Colonic mucosa (tissue), 1 donor: ENCODE results near the genes AATF, ACACA and SOCS7.

- PRO-cap, result no peak
These were observed 7.1 kb downstream of the MRM1 start for GRCh38 chr17:36608323-36609093.

GRCh38 chr17:36727654-36728274, 126.4 kb downstream of the MRM1 start:
- PRO-cap, result no peak

DNA sequence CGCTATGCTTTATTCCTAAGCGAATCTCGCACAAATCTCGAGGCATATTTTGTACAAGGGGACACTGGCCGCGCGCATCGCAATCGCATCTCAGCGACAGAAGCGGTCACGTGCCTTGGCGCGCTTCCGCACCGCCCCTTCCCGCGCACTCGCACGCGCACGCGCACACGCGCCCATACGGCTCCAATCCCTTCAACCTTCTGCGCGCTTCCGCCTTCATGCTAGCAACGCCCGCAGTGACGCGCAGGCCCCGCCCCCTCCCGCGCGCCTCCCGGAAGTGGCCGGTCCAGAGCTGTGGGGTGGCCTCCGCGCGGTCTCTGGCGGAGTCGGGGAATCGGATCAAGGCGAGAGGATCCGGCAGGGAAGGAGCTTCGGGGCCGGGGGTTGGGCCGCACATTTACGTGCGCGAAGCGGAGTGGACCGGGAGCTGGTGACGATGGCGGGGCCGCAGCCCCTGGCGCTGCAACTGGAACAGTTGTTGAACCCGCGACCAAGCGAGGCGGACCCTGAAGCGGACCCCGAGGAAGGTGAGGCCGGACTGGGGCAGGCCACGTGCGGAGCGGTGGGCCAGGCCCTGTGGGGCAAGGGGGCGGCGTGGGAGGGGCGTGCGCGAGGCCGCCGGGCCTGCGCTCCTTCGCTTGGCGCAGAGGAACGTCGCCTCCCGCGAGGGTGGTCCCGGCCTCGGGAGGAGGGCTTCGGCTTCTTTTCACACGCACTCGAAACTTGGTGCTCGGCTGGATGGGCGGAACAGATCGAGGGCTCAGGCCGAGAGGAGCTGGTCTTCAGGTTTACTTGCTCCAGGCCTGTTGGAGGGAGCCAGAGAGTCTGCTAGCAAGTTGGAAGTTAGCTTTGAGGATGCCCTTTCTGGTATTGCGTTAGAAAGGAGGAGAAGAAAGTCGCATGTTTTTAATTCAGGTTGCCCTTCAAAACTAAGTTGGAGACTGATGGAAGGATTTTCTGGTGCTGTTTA, at the start of gene AATF:
Gene AATF, plus strand, starts transcription at position 265 of the 970 bp plus-strand sequence.
- PRO-cap, result bidirectional peak, plus-strand start at position 284 of the sequence, minus-strand start at position 92 of the sequence

DNA sequence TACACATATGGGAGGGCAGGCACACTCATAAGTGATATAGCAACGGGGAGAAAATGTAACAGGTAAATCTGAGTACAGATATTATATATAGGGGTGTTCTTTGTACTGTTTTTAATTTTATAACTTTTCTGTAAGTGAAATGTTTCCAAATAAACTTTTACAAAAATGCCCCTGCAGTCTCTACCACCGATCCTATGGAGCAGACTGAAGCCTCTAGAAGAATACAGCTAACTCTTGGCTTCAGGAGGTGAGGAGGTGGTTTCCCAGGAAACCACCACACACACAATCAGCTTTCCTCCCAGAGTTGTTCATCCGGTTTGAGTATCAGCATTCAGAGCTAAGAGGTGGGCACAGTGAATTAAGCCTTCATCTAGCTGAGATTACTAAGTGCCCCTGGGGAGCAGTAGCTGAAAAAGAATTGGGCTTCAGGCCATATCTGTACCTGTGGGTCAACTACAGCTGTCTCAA, 139.6 kb downstream of the AATF start:
- PRO-cap, result no peak

GRCh38 chr17:37146783-37147288, 198.1 kb downstream of the AATF start:
- PRO-cap, result no peak

DNA sequence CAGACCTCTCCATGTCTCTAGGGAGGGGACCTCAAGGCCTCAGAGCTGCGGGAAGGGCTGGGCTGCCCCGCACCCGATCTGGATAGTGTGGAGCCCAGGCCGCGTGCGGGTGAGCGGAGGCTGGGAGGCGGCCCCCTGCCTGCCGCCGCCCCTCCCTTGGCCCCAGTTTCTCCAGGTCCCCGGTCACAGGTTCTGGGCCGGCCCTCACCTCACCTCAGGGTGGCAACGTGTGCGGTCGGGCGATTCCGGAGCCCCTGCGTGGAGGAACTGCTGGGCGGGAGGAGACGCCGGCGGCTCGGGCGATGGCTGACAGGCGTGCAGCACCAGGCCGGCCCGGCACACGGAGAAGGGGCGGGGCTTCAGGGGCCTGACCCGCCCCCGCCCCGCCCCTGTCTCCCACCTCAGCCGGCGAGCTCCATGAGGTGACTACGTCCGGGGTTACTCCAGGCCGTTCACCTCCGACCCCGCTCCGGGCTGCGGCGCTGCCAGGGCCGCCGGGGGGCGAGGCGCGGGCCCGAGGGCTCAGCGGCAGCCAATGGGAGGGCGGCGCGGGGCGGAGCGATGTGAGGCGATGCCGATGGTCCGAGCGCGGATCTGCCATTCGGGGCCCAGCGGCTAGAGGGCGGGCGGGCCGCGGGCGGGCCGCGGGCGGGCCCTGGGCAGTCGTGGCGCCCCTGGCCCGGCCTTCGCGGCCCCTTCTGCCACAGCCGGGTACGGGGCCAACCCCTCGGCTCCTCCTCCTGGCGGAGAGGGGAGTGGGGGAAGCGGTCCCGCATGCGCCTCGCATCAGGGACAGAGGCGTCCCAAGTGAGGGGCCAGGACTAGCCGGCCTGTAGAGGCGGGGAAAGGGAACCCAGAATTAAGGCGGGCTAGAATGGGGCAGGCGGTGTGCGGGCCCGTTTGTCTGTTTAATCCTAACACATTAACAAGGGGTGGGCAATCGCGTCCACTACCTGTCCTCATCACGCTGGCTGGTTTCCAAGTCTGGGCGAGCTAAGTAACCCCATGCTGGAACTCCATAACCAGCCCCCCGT, 16.7 kb upstream of the C17orf78 start:
- PRO-cap, result bidirectional peak, plus-strand start at position 789 of the sequence, minus-strand start at position 342 of the sequence; unidirectional peak, minus-strand start at position 948 of the sequence

- PRO-cap, result unidirectional peak, plus-strand start at chr17:37406446; bidirectional peak, plus-strand start at chr17:37406890, minus-strand start at chr17:37406820; bidirectional peak, plus-strand start at chr17:37407224, minus-strand start at chr17:37407140
These were observed at the start of gene ACACA for GRCh38 chr17:37406028-37407350. ACACA (minus strand) TSS chr17:37406836.

DNA sequence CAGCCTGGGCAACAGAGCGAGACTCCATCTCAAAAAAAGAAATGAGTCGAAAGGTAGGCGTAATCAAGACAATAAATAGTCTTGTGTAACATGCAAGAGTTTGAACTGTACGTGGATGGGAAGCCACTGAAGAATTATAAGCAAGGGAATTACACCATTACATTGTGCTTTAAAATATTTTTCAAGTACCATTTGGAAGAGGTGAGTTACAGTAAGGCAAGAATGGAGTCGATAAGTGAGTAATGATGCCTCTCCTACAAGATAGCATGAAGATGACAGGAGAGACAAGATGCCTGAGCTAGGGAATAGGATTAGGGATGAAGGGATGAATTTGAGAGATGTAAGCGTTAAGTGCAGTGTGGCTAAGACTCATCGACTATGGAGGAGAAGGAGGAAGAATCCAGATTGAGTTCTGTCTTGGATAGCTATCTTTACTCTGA, 33.5 kb upstream of the DUSP14 start:
- PRO-cap, result no peak

GRCh38 chr17:37552763-37553982, 56.0 kb downstream of the SYNRG start:
- PRO-cap, result no peak

- PRO-cap, result bidirectional peak, plus-strand start at chr17:37708456, minus-strand start at chr17:37708378
These were observed 36.7 kb downstream of the HNF1B start for GRCh38 chr17:37708022-37708630.

GRCh38 chr17:37742698-37743393, 2.0 kb downstream of the HNF1B start:
- PRO-cap, result bidirectional peak, plus-strand start at chr17:37743053, minus-strand start at chr17:37742907

DNA sequence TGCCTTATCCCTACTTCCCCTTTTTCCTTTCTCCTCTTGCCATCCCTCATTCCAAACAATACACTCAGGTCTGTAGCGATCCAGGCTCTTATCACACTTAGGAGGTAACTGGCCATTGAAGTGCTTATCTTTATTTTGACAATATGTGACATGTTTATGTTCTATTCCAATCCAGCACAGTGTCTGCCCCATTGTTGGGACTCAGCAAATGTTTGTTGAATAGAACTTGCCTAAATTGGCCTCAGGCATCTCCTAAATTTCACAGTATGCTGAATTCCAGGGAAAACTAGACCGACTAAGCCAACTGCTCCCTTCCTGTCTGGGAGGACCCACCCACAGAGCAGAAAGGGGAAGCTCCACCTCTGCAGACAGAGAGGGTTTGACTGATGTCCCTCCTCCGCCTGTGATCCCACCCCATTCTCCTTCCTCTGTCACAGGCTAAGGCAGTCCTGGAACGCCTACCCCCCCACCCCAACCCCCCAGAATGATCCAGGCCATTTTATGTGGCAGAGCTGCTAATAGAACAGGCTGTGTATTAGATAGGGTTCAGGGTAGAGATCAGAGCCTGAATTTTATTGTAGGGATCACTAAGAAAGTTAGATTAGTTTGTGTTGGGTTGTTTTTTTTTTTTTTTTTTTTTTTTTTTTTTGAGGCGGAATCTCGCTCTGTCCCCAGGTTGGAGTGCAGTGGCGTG, 19.8 kb upstream of the MRPL45 start:
- PRO-cap, result no peak

- PRO-cap, result no peak
These were observed 658 bp downstream of the MRPL45 start for GRCh38 chr17:38297500-38298151.

- PRO-cap, result bidirectional peak, plus-strand start at chr17:38352065, minus-strand start at chr17:38351657
These were observed at the start of gene SOCS7 for GRCh38 chr17:38351348-38352559. SOCS7 (plus strand) TSS chr17:38351844.

- PRO-cap, result no peak
These were observed 13.4 kb upstream of the ARHGAP23 start for GRCh38 chr17:38414744-38415314.

- PRO-cap, result no peak
These were observed 9.3 kb upstream of the ARHGAP23 start for GRCh38 chr17:38418669-38419561.

GRCh38 chr17:38434262-38434644, 6.0 kb downstream of the ARHGAP23 start:
- PRO-cap, result no peak

DNA sequence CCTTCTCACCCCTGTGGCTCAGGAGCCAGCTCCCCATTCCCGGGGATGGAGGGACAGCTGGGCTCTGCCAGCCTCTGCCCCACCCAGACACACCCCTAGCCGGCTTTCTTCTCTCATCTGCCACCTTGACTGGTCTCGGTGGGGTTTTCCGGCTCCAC, 37.3 kb downstream of the ARHGAP23 start:
- PRO-cap, result no peak

DNA sequence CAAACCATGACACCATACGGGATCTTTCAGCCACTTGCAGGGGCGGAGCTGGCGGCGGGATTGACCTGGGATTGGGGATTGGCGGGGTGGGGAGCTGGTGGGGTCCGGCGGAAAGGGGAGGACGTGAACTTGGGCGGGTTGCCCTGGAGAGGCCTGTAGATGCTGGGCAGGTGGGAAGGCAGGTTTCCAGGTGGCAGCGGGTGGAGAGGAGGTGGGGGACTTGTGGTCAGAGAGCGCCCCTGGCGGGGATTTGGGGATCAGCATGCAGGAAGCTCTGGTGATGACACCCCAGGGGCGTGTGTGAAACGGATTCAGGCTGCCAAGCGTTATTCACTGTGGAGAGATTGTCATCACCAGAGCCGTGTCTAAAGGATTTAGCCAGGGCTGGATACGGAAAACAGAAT, 81.0 kb downstream of the ARHGAP23 start:
- PRO-cap, result no peak

- PRO-cap, result no peak
These were observed 20.7 kb downstream of the SRCIN1 start for GRCh38 chr17:38585019-38585446.